ENCODE measurements around the genes RINL, SYCN, SUPT5H and SELENOV.

DNA sequence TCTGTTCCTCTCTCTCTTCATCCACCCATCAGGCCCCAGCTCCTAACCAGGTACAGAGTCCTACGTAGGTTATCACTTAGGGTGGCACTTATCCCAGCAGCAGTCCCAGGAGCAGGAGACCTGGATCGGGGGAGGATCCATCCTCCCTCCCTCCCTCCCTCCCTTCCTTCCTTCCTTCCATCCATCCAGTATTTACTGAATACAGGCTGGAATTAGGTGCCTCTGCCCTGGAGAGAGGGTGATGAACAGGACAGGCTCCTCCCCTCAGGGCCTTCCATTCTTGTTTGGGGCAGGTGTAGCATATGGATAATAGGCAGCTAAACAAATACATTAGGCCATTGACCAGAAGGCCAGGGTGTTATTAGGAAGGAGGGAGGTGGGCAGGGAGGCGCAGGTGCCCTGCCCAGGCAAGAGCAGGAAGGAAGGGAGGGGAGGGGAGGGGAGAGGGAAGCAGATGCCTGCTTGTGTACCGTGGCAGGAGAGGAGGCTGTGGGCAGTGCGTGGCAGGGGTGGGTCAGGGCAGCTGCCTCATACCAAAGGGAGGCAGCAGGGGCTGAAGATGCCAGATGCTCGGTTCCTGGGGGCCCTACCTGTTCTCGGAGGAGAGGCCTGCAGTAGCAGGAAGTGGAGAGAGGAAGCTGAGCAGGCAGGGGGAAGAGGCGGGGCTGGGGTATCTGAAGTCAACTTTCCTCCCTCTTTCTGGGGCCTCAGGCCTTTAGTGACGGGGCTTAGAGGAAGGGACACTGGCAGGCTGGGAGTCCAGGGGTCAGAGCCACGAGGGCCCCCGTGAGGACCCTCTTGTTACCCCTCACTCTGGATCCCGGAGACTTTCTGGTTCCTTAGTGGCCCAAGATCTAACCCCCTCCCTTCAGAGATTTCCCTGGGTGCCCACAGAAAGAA, at the start of gene RINL:
RINL (minus strand) TSS at position 634 of the 900 bp plus-strand sequence.
- RRBS: no CpG with 5 or more reads among the region's 12 CpGs

GRCh38 chr19:38899142-38899429, 332 bp downstream of the SIRT2 start:
- RRBS: no CpG with 5 or more reads among the region's 15 CpGs

GRCh38 chr19:39038108-39038699, 5.9 kb upstream of the FBXO27 start:
- RRBS: no CpG with 5 or more reads among the region's 18 CpGs

DNA sequence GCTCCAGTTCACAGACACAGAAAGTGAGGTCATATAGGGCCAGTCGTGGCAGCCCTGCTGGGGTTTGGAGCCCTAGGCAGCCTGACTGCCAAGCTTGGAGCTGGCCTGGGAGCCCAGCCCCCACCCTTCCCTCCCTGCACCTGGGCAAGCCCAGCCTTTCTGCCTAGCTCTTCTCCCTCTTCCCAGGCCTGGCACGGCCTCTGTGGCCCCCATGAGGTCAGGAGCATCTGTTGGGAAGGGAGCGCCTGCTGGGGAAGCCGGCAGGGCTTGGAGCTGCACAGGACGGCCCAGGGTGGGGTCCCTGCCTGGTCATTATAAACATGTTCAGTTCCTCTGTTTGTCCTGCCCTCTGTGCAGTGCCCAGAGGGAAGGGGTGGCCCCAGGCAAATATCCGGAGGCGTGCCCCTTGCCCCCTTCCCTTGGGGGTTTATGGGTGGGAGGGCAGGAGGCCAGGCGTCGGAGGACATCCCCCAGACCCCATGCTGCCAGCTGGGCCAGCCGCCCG, 30.1 kb upstream of the NCCRP1 start:
- RRBS: no CpG with 5 or more reads among the region's 11 CpGs

GRCh38 chr19:39203770-39204477, at the start of gene SYCN:
Gene SYCN, minus strand, starts transcription at chr19:39204263.
- RRBS: 66% methylated on average over 8 of the region's 55 CpGs

DNA sequence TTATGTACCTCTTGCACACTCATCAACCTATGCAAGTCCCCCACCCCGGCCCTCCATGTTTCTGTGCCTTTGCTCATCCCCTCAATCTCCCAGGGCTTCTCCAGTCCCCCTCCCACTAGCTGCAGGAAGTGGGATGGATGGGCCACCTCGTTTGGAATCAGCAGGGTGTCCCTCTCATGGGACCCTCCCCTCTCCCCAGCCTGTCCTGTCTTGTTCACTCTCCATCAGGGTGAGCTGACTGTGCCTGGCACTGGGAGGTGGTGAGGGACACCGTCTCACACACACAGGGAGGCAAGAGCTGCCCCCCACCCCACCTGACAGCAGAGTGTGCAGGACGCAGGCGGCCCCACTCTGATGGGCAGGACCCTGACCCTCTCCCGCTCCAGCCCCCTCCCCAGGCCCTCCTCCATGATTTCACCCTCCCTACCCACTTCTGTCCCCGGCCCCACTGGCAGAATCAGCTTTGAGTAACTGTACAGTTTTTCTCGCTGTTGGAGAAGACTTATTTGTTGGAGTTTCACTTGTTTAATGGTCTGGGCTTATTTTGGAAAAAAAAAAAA, 5.7 kb downstream of the PAF1 start:
- RRBS: no CpG with 5 or more reads among the region's 8 CpGs

DNA sequence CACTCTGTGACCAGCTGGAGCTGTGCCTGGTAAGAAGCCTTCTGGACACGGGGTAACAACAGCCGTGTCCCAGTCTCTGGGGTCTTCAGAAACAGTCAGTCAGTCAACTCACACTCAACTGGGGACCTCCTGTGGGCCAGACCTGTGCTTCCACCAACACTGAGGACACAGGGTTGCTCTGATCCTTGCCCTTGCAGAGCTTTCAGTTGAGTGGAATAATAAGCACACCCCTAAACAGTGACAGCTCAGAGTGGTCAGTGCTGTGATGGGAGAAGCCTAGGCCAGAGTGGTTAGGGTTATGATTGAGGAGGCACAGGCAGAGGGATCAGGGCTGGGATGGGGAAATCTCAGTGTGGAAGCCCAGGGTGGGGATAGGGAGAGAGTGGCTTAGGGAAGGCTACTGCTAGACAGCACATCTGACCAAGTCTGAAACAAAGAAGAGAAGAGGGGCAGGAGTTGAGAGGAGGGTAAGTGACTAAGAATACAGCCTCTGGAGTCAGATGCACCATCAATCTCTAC, 2.5 kb downstream of the MED29 start:
- RRBS: no CpG with 5 or more reads among the region's 2 CpGs

GRCh38 chr19:39399473-39400803, 6.7 kb upstream of the ZFP36 start:
- RRBS: no CpG with 5 or more reads among the region's 18 CpGs

GRCh38 chr19:39406965-39407485, 378 bp downstream of the ZFP36 start:
- RRBS: under 1% methylated on average over 8 of the region's 31 CpGs

GRCh38 chr19:39407486-39408288, 1.0 kb downstream of the ZFP36 start:
- RRBS: 2% methylated on average over 12 of the region's 46 CpGs

DNA sequence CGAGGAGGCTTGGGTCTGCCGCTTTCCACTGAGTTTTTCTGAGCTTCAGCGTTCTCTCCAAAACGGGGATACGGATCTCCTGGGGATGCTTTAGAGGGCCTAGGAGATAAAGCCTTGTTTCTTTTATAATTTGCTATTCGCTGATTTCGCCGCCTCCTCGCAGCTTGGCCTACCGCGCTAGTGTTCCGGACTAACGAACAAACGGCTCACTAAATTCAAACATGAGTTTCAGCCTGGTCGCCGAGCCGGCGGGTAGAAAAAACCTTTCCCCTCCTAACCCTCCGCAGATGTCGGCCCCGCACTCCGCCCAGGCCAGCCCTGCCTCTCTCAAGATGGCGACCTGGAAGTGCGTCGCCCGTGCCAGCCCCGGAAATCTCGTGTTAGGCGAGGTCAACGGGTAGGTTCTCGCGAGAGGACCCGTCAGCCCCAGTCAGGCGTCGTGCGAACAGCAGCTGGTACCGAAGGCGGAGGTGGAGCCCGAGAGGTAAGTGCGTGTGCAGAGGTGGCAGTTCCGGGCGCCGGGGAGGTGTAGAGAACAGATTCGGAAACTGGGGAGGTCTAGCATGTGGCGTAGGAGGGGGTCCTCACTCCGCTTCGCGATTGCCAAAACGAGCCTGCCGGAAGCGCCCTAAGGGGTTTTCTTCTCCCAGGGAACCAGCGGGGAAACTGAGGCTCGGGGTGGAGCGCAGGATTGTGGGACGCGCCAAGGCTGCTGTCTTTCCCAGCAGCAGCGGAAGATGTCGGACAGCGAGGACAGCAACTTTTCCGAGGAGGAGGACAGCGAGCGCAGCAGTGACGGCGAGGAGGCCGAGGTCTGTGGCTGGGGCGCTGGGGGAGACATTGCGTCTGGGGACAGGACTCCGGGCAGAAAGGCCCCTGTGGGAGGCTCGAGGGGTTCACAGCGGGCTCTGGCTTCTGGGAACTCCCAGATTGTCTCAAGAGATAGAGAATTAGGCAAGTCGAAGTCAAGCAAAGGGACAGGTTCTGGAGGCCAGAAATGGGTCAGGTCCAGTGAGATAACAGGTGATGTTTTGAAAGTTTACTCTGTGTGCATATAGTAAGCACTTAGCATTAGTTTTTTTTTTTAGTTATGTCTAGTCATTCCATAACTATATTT, at the start of gene SUPT5H:
SUPT5H (plus strand) TSS at position 429 of the 1,117 bp plus-strand sequence.
- RRBS: 0% methylated on average over 1 of the region's 71 CpGs

GRCh38 chr19:39448074-39448348, 2.6 kb downstream of the SUPT5H start:
- RRBS: no CpG with 5 or more reads among the region's 2 CpGs

- RRBS: 9% methylated on average over 10 of the region's 62 CpGs
Measured at GRCh38 chr19:39502630-39503185, 4.0 kb downstream of the DLL3 start.

DNA sequence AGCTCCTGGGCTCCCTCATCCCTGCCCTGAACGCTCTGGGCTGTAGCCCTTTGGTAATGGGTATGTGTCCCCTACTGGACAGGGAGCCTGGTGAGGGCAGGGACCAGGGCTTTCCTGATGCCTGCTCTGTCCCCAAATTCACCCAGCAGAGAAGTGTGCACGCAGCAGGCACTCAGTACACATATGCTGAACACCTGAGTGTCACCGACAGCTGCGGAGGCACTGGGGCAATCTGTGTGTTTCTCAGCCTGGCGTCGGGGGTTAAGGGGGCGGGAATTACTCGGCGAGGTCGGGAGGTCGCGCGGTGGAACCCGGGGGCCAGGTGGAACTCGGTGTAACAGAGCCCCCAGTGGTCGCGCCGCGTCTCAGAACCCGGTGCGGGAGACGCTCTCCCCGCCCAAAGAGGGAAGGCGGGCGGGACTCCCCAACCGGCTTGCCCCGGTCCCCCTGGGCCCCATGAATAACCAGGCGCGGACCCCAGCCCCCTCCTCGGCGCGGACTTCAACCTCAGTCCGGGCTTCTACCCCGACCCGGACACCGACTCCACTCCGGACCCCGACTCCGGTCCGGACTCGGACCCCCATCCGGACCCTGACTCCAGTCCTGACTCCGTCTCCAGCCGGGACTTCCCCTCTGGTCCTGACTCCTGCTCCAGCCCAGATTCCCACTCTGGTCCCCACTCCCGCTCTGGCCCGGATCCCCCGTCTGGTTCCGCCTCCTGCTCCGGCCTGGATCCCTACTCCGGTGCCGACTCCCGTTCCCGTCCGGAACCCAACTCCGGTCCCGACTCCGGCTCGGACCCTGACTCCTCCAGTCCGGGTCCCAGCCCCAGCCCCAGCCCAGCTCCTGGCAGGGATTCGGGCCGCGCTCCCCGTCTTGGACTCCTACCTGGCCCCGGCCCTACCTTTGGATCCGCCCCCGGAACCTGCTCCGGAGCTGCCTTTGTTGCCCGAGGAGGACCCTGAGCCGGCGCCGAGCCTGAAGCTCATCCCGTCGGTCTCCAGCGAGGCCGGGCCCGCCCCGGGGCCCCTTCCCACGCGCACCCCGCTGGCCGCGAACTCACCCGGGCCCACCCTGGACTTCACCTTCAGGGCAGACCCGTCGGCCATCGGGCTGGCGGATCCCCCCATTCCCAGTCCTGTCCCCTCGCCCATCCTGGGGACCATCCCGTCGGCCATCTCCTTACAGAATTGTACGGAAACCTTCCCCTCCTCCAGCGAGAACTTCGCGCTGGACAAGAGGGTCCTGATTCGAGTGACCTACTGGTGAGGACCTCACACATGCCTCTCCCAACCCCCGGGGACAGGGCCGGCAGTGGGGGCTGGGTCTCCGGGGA, at the start of gene SELENOV:
SELENOV (plus strand) TSS at position 383 of the 1,336 bp plus-strand sequence.
- RRBS: 6% methylated on average over 45 of the region's 98 CpGs

DNA sequence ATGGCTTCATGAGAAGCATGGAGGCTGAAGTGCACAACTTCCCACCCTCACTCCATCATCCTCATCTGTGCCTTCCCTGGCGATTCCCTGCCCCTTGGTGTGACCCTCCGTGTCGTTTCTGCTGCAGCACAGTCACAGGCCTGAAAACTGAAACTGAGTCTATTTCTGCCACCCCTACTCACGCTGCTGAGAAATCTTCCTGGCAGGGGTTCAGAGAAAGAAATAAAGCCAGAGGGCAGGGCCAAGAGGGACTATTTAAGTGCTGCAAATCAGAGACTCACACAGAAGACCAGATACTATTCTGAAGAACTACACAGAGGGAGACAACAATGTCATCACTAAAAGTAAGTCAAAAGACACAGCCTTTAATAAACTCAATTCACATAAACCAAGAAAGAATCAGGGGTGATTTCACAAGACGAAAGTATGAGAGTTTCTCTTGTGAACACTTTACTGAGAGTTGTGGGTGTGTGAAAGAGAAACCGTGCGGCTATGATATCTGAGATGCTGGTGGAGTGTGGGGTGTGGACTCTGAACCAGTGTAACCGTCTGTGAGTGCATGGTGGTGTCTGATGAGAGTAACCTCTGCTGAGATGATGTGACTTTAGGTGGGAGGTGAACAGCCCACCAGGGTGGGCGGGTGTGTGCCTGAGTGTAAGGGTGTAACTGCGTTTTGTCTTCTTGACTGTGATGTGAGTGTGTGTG, 23.5 kb downstream of the LGALS16 start:
- RRBS: no CpG with 5 or more reads among the region's 10 CpGs

DNA sequence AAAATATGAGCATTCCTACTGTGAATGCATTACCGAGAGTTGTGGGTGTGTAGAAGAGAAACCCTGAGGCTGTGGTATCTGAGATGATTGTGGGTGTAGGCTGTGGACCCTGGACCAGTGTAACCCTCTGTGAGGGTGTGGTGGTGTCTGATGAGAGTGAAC, 222 bp downstream of the LGALS14 start:
- RRBS: no CpG with 5 or more reads among the region's 1 CpG

DNA sequence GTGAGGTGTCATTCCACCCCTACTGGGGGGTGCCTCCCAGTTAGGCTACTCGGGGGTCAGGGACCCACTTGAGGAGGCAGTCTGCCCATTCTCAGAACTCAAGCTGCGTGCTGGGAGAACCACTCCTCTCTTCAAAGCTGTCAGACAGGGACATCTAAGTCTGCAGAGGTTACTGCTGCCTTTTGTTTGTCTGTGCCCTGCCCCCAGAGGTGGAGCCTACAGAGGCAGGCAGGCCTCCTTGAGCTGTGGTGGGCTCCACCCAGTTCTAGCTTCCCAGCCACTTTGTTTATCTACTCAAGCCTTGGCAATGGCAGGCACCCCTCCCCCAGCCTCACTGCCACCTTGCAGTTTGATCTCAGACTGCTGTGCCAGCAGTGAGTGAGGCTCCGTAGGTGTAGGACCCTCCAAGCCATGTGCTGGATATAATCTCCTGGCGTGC, 15.1 kb downstream of the LGALS14 start:
- RRBS: no CpG with 5 or more reads among the region's 4 CpGs

DNA sequence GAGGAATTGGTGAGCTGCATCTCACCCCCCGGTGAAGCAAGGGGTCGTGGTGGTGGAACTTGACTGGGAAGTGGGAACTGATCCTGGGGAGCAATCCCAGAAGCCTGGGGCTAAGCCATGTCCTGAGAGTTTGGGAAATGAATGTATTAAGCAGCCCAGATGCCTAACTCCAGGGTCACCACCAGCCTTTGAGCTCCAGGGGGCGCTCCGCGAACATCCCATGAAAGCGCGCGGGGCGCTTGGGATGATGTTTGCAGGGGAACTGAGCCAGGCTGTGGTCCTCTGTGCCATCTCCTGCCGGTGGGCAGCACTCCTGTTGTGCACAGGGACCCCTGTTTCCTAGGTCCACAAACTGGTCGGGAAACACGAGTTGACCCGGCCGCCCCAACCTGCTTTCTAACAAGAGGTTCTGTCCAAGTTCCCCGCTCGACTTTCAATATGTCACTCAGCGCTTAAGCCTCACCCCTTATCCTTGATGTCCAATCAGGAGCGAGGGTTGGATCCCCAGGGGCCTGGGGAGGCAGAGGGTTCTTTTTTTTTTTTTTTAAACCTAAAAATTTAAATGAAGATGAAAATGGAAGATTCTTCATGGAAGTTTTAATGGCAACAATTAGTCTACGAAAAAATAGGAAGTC, 14.4 kb downstream of the LEUTX start:
- RRBS: 1% methylated on average over 4 of the region's 19 CpGs

- RRBS: no CpG with 5 or more reads among the region's 4 CpGs
Measured at GRCh38 chr19:39846958-39847427, 814 bp upstream of the FBL start.

Data from GM12892 (cell line).